Umbilical cord (tissue), 2 donors: ENCODE data around the gene IFNL2.

GRCh38 chr19:38277360-38278087, 13.2 kb downstream of the SPINT2 start:
- RAMPAGE, long total RNA = no peak

- RAMPAGE, long total RNA = no peak
Observed at GRCh38 chr19:38287673-38288080, 16.4 kb upstream of the C19orf33 start.

GRCh38 chr19:38303576-38303990, 468 bp upstream of the C19orf33 start:
- RAMPAGE, long total RNA = no peak

GRCh38 chr19:38327619-38328195, 7.9 kb upstream of the CATSPERG start:
- RAMPAGE, long total RNA = no peak

DNA sequence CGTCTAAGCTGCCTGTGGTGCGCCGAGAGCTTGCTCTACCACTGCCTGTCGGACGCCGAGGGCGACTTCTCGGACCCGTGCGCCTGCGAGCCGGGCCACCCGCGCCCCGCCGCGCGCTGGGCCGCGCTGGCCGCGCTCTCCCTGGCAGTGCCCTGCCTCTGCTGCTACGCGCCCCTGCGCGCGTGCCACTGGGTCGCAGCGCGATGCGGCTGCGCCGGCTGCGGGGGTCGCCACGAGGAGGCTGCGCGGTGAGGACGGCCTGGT, 7.1 kb upstream of the FAM98C start:
- RAMPAGE, long total RNA = no peak

DNA sequence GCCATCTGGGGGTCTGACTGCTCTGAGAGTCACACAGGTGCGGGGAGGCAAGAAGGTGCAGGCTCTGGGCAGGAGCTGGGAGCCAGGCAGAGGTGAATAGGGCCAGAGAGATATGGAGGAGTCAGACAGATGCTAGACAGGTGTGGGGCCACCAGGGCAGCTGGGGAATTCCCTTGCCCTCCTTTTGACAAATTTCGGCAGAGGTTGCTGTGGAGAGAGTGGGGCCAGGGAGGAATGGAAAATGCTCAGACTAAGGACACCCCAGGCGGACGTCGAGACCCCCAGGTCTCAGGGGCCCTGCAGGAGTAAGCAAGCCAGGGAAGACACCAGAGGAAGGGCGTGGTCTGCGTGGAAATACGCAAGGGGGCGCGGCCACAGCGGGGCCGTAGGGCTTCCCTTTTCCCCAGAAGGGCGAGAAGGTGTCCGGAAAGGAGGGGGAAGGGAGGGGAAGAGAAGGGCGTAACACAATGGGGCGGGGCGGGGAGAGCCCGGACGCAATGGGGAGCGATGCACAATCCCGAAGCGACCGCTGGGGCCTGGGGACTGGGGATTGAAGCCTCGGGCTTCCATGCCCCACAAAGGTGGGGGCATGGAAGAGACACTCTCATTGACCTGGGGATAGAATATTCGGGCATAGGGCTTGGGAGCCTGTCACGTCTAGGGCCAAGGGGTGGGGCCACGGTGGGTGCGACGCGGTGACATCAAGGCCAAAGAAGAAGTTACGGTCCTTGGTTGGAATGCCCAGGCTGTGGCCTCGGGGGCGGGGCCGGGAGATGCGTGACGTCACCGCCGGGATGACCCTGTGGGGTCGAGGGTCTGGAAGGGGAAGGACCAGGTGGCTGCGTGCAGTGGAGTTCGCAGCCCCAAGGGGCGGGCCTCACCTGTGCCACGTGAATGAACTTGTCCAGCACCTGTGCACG, 8.2 kb downstream of the RASGRP4 start:
- RAMPAGE, long total RNA = no peak

GRCh38 chr19:38420648-38421139, 5.3 kb downstream of the RASGRP4 start:
- RAMPAGE, long total RNA = no peak

DNA sequence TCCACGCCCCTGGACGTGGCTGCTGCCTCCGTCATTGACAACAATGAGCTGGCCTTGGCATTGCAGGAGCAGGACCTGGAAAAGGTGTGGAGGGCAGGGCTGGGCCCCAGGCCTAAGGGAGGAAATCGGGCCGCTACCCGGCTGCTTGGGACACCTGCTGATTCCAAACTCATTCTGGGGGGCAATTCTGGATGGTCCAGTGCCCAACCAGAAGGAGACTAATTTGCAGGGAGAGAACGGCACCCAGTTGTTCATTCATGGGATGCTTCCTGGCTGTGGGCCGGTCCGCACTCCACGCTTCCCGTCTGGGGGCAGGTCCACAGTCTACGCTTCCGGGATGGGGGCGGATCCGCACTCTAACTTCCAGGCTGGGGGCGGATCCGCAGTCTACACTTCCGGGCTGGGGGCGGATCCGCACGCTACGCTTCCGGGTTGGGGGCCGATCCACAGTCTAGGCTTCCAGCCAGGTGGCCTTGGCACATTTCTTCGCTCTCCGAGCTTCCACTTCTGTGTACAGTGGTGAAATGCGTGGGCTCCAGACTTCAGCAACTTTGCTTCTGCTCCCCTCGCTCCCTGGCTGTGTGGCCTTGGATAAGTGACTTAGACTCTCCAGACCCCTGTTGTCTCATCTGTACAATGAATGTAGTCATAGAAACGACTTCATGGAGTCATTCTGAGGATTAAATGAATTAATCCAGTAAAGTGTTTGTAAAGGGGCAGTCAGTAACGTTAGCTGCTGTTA, 63.6 kb downstream of the RYR1 start:
- RAMPAGE, long total RNA = no peak

GRCh38 chr19:38506802-38507460, 73.4 kb downstream of the RYR1 start:
- RAMPAGE, long total RNA = no peak

DNA sequence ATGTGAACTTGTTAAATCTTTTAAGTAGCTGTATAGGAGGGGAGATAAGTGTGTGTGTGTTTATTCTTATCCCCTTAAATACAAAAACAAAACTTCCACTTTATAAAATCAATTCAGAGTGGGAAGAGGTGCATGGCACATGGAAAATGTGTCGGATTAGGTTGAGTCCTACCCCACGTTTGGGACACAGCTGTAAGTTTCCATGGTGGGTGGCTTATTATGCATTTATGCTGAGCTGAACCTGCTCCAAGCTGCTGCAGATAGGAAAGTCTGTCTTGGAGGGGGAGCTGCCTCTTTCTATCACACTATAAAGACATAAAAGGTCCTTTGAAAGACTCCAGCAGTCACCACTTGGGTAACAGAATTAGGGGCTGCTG, 15.1 kb downstream of the ACTN4 start:
- RAMPAGE, long total RNA = no peak

GRCh38 chr19:38664313-38665290, 17.2 kb downstream of the ACTN4 start:
- RAMPAGE, long total RNA = no peak

DNA sequence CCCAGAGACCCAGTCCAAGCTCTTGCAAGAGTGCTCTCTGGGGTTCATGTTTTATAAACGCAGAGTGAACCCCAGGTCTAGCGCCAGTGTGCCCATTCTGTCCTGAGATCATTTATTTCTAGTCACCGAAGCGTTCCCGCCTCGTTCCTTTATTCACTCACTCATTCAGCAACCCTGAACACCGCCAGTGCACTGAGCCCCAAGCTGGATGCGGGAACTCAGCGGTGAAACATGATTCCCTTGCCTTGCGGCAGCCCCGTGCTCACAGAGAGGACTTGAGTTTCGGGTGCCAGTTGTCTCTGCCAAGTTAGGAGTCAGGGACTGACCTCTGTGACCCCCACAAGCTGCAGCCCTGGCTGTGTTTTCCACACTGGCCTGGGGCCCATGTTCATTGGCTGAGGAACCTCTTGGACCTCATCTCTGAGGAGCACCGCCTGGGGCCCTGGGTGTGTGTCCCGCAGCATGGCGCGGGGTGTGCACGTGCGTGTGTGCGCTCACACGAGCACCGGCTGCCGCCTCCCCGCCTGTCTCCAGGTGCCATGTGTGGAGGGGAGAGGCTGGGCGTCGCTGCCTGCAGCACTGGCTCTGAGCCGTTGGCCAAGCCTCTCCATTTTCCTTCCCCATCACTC, 31.1 kb downstream of the CAPN12 start:
- RAMPAGE, long total RNA = no peak

- RAMPAGE, long total RNA = no peak
Observed at GRCh38 chr19:38719607-38720194, 24.6 kb downstream of the CAPN12 start.

GRCh38 chr19:38737291-38737820, 6.9 kb downstream of the CAPN12 start:
- RAMPAGE, long total RNA = no peak

- RAMPAGE, long total RNA = no peak
Observed at GRCh38 chr19:38792393-38793174, 3.6 kb downstream of the LGALS7B start.

DNA sequence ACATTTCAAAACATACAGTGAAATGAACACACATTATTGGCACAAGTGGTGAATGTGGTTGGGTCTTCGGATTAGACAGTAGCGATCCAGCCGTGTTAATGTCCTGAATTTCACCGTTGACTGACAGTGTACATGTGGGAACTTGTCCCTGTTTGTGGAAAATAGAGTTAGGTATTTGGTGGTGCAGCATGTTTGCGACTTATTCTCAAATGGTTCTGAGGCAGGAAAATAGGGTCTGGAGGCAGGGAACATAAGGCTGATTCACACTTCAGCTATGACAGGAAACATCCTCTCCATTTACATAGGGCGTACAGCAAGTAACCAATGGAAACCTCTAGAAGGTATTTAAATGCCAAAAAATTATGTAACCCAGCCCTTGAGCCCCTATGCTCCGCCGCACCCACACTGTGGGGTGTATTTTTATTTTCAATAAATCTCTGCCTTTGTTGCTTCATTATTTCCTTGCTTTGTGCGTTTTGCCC, 4.2 kb downstream of the LGALS7B start:
- RAMPAGE, long total RNA = no peak

DNA sequence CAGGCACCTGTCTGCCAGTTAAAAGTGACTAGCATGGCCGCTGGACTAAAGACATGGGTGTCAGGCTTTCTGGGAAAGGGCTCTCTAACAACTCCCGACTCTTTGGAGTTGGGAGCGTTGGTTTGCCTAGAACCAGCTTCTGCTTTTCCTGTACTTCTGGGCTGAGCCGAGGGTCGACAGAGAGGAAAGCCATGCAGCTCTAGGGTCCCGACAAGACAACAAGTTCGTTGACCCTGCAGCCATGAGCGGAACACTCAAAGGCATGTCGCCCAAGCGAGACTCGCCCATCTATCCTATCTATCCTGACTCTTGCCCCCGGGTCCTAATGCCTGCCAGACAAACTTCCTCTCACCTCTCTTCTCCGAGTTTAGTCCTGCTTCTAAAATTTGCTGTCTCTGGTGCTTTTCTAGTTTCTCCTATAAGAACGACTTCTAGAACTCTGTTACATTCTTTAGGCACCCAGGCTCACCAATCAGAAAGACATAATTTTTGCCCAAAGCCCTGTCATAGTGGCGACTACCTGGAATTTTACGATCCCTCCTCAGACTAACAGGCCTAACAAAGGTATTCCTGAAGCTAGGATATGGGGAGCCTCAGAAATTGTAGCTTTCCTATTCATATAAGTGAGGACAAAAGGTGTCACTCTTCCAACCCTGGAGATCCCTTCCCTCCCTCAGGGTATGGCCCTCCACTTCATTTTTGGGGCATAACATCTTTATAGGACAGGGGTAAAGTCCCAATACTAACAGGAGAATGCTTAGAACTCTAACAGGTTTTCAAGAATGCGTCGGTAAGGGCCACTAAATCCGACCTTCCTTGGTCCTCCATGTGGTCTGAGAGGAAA, 7.9 kb downstream of the ECH1 start:
- RAMPAGE, long total RNA = no peak

GRCh38 chr19:38836311-38837486, 5.1 kb upstream of the ECH1 start:
- RAMPAGE, long total RNA = no peak

GRCh38 chr19:39167477-39167921, 29.3 kb upstream of the NCCRP1 start:
- RAMPAGE, long total RNA = no peak

DNA sequence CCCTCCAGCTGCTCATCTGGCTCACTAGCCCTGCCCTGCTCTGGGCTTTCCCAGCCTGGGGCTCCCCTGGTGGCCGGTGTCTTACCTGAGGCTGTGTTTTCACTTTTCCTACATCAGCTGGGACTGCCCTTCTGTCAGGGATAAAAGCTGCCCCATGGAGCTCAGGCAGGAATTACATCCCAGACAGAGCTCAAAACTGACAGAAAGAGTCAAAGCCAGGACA, at the start of gene IFNL2:
TSS of gene IFNL2 (plus strand) at position 168 of the 223 bp plus-strand sequence.
- RAMPAGE, long total RNA = no peak